Retinal pigment epithelial cell (primary cell): ENCODE results near the genes RANGRF, MFSD6L, USP43 and TMEM220.

GRCh38 chr17:8173015-8173968 is 2.9 kb downstream of the TMEM107 start:
- RRBS: no CpG with 5 or more reads among the region's 29 CpGs

DNA sequence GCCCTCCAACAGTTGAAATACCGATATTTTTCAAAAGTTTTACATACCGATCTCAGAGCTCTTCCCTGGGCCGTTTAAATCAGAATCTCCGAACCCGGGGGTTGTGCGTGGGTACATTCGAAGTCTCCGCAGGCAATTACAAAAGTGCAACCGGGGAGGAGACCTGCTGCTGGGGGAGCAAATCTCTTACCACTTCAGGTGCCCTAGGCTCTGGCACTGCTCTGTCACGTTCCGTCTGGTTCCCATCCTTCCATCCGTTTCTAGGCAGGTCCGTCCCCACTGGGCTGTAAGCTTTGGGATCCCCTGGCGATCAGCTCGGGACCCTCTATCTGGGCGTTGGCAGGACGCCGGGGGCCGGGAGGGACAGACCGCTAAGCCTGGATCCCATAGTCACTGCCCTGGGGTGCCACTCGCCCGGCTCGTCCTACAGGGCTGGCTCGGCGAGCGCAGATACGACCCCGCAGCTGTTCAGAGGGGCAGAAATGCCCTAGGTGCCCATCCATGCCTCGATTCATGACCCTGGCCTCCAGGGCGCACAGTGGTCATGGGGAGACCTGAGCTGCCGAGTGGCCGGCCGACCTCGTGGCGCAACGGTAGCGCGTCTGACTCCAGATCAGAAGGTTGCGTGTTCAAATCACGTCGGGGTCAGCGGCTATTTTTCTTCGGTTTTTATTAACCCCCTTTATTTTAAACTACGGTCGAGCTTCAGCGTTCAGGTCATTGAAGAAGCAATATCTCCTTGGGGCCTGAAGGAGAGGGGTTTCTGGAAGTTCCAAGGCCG is 4.0 kb downstream of the BORCS6 start:
- RRBS: under 1% methylated on average over 8 of the region's 47 CpGs

GRCh38 chr17:8288472-8289557 is at the start of gene RANGRF:
Gene RANGRF (plus strand): TSS chr17:8288670.
- RRBS: 1% methylated on average over 32 of the region's 70 CpGs

GRCh38 chr17:8384142-8384367 is 1.1 kb upstream of the RPL26 start:
- RRBS: no CpG with 5 or more reads among the region's 14 CpGs

DNA sequence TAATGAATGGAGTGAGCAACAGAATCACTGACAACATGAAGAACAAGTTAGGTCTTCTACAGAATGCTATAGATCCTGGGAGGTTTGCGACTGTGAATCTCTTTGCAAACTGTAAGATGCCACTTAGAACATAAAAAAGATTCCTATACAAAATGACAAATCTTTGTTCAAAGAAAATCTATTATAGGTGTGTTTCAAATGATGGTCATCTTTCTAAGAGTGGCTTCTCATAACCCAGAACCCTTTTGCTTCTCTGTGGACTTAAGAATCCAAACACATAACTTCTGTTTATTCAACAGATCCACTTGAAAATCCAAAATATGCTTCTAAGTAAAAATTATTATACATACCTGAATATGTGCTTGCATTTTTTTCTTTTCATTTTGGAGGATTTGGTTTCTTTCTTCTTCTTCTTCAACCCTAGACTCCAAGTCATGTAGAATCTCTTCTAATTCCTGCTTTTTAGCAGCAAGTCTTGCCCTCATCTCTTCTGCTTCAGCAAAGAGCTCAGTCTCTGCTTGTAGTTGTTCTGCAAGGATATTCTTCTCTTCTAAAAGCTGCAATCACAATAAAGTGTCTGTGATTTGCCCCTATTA is 76.5 kb downstream of the NDEL1 start:
- RRBS: no CpG with 5 or more reads among the region's 1 CpG

DNA sequence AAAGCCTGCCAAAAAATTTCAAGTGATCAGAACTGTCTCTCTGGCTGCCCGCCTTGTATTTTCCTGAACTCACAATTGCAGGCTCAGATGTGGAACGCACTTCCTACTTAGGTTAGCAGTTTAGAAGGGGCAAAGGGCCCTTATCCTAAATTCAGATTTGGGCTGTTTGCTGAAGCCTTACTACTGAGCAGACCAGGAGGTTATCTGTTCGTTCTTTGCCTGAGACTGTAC is 24.0 kb downstream of the MYH10 start:
- RRBS: no CpG with 5 or more reads among the region's 3 CpGs

DNA sequence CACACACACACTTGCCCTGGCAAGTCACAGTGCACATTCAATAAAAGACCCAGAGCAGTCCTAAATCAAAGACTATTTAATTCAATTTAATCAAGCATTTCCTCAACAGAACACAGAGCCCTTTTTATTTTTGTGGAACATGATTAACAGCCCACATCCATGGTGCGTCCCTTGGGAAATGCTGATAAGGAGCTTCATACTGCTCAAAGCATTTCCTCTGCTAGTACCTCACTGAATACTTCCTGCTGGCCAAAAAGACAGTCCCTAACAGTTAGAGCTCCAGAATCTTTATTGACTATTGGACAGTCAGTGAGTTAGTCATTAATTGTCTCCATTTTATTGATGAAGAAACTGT is 43.1 kb upstream of the MYH10 start:
- RRBS: no CpG with 5 or more reads among the region's 1 CpG

DNA sequence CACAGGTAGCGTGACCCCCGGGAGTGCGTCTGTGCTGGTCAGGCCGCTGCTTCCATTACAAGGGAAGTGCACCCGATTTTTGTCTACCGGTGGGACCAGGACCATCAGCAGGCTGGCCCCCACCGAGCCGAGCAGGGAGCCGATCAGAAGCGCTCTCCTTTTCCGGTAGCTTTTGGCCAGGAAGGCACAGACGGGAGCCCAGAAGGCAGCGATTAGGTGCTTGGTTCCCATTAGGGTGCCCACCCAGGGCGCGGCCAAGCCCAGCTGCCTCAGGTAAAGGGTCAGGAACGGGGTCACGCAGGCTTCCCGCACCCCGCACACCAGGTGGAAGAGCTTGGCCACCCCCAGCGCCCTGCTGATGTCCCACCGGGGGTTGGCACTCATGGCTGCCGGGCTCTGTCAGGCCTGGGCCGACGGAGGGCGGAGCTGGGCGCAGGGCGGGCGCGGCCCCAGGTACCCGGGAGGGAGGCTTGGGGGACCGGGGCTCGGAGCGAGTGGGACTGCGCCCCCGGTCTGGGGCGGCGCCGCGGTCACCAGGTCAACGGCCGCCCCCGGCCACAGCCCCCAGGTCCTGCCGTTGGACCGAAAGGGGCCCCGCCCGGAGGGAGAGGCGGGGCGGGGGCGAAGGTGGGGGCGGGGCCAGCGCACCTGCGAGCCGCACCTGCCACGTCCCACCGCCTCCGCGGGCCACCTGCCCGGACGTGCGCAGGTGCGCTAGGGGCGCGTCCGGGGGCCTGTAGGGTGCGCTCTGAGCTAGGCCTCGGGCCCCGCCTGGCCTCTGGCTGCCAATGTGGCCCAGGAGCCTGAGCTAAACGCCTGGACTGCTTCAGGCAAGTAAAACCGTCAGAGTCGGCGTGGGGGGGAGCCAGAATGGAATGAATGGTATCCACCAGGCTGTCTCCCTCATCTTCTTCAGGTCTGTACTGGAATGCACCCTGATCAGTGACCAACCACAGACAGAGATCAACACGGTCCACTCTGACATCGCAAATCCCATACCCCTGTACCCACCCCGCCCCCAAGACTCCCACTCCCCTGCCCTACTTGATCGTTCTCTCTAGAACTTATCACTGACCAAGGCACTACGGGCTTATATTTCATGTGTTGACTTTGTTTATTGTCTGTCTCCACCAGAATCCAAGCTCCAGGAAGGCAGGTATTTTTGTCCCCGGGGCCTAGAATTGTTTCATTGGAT is at the start of gene MFSD6L:
MFSD6L (minus strand) TSS at position 629 of the 1,195 bp plus-strand sequence.
- RRBS: 11% methylated on average over 37 of the region's 77 CpGs

GRCh38 chr17:8934881-8935766 is 30.4 kb downstream of the PIK3R5 start:
- RRBS: no CpG with 5 or more reads among the region's 12 CpGs

DNA sequence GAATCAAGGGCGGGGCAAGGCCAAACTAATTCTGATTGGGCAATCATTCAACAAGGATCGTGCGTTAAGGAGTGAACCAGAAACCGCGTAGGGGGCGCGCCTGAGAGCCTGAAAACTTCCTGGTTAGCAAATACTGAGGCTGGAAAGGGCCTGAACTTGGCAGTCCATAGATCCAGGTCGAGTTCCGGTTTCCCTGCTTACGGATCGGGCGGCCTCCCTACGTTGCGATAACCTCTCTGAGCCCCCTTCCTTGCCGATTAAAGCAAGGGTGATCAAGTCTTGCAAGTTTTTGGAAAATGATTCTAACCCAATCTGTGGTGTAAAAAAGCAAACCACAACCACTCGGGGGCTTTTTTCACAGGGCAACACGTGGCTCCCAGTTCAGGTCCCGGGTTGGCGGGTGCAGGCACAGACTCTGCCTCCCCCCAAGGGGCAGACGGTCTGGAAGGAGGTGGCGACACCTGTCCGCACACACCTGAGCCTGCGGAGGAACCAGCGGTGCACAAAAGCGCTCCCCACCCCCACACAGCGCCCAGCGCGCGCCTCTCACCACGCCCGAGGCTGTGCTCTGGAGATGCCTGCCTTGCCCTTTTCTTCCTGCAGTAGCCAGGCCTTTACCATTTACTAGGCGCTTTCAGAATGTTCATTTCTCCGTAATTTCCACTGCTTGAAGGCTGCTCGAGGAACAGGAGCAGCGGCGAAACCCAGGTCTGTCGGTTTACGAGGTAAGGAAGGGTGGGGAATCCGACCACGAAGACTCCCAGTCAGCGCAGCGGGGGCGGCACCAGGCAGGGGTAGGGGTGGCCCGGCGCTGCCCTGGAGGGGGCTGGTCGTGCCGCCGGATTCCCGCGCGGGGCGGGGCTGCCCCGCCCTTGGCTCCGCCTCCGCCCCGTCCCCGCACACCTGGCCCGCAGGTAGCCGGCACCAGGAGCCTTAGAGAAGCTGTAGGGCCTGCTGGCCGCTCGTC is at the start of gene USP43:
USP43 (plus strand) TSS at position 900 of the 967 bp plus-strand sequence.
- RRBS: 2% methylated on average over 13 of the region's 61 CpGs

GRCh38 chr17:9646273-9646783 is 1.0 kb downstream of the USP43 start:
- RRBS: no CpG with 5 or more reads among the region's 10 CpGs

DNA sequence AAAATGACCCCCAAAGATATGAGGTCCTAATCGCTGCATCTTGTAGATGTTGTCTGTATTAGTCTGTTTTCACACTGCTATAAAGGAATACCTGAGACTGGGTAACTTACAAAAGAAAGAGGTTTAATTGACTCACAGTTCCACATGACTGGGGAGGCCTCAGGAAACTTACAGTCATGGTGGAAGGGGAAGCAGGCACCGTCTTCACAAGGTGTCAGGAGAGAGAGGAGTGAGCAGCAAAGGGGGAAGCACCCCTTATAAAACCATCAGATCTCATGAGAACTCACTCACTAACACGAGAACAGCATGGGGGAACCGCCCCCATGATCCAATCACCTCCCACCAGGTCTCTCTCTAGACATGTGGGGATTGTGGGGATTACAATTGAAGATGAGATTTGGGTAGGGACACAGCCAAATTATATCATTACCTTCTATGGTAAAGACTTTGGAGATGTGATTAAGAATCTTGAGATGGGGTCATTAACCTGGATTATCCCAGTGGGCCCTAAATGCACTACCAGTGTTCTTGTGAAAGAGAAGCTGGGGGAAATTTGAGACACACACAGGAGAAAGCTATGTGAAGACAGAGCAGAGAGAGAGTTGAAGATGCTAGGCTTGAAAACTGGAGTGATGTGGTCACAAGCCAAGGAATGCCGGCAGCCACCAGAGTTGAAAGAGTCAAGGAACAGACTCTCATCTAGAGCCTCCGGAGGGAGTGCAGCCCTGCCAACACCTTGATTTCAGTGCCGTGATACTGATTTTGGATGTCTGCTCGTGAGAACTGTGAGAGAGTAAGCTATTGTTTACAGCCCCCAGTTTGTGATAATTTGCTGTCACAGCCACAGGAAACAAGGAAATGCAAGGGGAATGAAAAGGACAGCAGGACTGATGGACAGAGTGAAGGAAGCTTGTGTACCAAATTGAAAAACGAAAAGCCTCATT is 20.2 kb downstream of the USP43 start:
- RRBS: no CpG with 5 or more reads among the region's 9 CpGs

DNA sequence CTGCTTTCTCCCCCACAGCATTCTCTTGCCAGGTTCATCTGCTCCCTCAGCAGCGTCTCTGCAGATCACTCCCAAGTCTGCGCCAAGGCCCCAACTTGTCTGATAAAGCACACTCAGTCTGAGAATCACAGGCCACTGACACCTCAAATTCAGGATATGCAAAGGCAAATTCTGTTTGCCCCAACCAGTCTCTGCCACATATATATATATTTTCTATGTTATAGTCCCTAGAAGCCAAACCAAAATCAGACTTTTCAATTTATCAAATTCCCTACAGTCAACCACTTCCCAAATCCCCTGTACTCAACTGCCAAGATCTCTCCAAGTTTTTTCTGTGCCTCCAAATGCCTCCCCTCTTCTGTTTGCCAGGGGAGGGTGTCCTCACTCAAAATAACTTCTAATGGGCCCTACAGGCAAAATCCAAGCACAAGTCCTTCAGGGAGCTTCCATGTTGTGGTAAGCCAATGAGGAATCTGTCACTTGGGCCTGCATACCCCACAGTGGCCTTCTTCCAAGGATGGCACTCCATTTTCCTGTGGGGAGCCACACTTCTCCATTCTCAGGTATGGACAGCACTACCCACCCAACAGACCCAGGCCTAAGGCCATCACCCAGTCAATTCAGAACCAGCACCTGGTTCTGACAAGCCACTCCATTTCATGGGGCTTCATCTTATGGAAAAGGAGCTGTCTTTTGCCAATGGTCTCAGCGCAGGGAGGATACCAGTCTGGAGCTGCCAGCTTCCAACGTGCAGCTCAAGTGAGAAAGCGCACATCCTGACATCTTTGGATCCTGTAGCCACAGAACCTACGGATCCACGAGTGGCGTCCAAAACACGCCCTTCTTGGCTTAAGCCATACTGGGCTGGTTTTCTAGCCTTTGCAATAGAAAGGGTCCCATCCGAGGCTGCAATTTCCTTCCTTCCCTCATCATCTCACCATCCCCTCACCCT is 102.1 kb downstream of the GAS7 start:
- RRBS: no CpG with 5 or more reads among the region's 10 CpGs

DNA sequence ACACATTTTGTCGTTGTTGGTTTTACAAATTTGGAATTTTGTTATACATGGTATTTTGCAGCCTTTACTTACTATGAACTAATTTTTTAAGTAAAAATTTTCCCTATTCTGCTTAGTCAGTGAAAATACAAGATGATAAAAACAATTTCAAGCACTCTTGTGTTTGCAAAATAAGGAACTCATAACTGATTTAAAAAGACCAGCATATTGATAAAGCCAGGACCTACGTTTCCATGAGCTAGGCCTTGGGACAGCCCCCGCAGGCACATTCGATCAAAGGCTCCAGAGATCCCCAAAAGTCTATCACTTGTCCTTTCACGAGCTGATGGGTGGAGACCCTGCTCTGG is 31.8 kb downstream of the GAS7 start:
- RRBS: no CpG with 5 or more reads among the region's 5 CpGs

DNA sequence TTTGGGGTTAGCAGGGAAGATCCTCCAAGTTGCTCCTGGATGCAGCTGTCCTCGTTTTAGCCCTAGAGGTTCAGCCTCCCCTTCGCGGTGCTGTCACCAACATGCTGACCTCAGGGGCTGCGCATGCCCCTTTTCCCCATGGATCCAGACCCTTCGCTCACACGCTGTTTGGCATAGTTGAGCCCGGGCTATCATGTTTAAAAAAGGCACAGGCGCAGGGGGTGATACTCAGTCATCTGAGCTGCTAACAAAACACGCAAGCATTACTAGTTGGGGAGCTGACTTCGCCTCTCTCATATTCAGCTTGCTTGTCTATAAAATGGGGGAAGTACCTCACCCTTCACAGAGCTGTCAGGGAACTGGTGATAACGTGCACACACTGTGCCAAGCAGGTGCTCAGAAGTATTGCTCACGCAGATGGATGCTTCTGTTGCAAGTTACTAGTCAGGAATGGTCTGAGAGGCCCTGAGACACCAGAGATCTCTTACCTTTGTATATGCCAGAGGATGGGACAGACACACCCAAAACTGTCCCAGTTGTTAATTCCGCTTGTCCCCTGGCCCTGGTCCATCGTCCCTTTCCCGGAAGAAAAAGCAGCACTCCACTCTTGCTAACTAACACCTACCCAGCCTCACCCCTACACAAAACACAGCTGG is 2.3 kb downstream of the GAS7 start:
- RRBS: 97% methylated on average over 1 of the region's 15 CpGs

DNA sequence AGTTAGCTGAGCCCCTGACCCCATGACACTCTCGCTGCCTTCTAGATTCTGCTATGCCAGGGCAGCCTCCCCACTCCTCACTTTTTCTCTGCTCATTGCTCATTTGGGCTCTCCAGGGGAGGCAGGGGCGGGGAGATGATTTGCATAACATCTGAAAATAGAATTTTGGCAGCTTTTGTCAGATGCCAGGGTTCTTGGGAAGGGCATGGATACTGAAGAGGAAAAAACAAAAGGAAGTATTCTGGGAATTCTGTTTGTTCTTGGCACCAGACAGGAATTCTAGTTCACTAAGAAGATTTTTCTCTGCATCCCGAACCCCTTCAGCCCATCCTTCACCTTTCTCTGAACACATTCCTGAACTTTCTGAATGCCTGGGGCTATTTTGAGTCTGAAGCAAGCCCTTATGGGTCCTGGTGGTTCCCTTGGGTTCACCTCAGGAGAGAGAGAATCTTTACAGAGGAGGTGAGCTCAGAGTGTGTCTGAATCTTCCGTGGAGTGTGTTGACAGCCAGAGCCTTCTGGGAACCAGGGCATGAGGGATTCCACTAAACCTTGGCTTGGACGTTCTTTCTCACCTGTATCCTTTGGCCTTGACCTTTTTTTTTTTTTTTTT is 78.2 kb upstream of the GAS7 start:
- RRBS: no CpG with 5 or more reads among the region's 5 CpGs

DNA sequence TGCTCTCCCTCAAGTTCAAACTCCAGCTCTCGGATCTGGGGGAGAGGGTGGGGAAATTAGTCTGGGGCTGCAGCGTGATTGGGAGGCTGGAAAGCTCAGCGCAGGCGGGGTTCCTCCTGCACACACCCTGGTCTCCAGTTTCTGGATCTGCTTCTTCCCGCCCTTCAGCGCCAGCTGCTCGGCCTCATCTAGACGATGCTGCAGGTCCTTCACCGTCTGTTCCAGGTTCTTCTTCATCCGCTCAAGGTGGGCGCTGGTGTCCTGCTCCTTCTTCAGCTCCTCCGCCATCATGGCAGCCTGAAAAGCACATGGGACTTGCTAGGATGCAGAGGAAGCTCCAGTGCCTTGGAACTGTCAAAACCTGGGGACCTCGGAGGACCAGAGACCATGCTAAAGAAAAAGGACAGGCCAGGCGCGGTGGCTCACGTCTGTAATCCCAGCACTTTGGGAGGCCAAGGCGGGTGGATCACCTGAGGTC is 26.9 kb downstream of the MYH3 start:
- RRBS: no CpG with 5 or more reads among the region's 17 CpGs

- RRBS: no CpG with 5 or more reads among the region's 79 CpGs
These were observed at the start of gene TMEM220 for GRCh38 chr17:10729389-10730188. Gene TMEM220 (minus strand): TSS chr17:10730023.

DNA sequence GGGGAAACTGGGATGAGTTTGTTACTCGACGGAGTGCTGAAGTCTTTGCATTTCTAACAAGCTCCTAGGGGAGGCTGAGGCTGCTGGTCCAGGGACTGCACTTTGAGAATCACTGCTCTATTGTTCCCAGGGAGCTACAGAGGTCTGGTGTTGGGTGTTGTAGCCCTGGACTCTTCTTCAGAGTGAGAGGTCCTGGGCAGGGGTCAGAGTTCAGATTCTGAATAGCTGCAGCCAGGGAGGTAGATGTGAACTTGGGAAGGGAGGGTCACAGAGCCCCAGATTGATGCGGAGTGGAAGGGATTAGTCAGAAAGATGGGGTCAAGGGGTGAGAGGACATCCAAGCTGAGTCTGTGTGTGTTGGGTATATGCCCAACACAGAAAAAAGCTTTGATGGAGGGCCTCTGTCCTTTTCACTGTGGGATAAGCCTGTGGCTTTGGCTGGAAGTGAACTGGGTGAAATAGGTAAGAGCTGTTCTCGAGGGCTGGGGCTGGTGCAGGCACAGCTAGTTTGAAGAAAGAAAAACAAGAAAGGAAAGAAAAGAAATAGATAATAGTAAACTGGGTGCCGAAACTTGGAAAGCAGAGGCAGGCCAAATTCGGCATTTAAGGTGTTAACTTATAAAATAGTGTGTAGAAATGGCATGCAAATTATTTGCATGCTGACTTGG is 14.0 kb downstream of the TMEM238L start:
- RRBS: no CpG with 5 or more reads among the region's 6 CpGs

- RRBS: no CpG with 5 or more reads among the region's 7 CpGs
These were observed 11.3 kb upstream of the TMEM238L start for GRCh38 chr17:10815159-10815725.